Spinal cord (tissue), 3 donors: ENCODE measurements around a stretch of chr7.

DNA sequence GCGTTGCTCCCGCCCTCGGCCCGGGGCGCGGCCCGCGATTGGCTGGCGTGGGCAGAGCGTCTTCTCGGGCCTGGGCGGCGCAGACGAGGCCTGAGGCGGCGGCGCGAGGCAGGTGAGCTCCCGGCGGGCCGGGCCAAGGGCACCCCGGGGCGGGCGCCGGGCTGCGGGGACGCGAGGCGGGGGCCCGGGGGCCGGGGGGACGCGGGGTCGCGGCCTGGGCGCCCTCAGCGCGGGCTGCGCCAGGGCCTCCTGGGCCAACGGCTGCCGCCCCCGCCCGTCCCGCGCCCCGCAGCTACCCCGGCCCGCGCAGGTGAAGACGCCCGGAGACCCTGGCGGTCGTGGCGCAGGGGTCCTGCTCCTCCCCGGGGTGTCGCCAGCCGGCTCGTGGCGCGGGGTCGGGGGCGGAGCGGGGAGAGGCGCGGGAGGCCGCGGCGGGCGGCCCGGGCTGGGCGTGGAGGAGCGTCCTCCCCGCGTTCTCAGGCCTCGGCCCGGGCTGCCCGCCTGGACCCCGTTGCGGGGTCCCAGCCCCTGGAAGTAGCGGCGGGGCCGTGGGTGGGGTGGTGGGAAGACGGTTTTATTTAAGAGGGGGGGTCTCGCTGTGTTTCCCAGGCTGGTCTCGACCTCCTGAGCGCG lies 15.6 kb upstream of the SUN1 start:
- PRO-cap, result no peak
- RAMPAGE, long total RNA, result start-site peak on the plus strand centred at position 77 of the sequence, 37 bp wide, 788 and 896 reads in 2 replicates

DNA sequence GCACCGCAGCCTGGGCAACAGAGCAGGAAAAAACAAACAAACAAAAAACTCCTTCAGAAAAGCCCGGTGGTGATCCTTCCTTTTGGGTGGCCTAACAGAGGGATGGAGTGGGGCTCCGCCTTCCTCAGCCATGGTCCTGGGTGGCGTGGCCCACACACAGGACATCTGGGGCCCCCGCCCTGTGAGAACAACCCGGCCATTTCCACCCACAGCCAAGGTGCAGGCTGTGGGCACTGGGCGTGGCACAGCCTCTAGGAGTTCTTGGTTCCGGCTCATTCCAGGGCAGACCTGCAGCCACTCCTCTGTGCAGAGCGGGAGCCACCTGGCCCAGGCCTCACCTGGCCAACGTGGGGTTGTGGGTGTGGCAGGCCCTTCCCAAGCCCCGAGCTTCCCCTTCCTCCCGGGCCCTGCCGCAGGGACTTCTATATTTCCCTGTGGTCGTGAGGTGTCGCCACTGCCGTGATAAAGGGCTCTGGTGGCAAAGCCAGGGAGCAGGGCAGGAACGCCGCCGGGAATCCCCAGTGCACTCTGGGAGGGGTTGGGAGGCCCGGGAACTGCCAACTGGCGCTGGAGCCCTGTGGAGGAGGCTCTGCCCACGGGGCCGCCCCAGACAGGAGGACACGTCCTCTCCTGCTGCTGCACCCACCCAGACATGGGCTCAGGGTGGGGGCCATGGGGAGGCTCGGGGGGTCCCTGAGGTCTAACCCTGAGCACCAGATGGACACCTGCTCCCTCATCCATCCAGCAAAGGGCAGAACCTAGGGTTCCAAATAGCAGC lies 37.7 kb downstream of the GET4 start:
- PRO-cap, result no peak
- RAMPAGE, long total RNA, result no peak

DNA sequence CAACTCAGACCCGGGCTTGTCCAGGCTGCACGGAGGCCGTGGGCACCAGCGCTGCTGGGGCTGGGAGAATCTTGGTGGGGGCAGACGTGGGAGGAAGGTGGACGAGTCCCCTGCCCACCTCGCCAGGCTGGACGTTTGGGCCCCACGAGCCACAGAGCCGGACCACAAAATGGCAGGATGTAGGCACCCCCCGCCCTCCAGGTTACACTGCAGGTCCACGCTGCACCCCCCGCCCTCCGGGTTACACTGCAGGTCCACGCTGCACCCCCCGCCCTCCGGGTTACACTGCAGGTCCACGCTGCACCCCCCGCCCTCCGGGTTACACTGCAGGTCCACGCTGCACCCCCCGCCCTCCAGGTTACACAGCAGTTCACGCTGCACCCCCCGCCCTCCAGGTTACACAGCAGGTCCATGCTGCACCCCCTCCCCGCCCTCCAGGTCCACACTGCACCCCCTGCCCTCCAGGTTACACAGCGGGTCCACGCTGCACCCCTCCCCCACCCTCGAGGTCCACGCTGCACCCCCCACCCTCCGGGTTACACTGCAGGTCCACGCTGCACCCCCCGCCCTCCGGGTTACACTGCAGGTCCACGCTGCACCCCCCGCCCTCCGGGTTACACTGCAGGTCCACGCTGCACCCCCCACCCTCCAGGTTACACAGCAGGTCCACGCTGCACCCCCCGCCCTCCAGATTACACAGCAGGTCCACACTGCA lies 30.5 kb downstream of the ADAP1 start:
- PRO-cap, result no peak
- RAMPAGE, long total RNA, result no peak

- PRO-cap, result no peak
- RAMPAGE, long total RNA, result no peak
These were observed 8.1 kb upstream of the ADAP1 start for GRCh38 chr7:962662-962872.

- PRO-cap, result no peak
- RAMPAGE, long total RNA, result no peak
These were observed 5.5 kb downstream of the CYP2W1 start for GRCh38 chr7:988290-989147.

GRCh38 chr7:1076364-1077044 lies 11.4 kb upstream of the GPER1 start:
- PRO-cap, result no peak
- RAMPAGE, long total RNA, result no peak

GRCh38 chr7:1085237-1085616 lies 2.7 kb upstream of the GPER1 start:
- PRO-cap, result no peak
- RAMPAGE, long total RNA, result no peak

- PRO-cap, result no peak
- RAMPAGE, long total RNA, result no peak
These were observed 15.0 kb downstream of the C7orf50 start for GRCh38 chr7:1122885-1123516.

DNA sequence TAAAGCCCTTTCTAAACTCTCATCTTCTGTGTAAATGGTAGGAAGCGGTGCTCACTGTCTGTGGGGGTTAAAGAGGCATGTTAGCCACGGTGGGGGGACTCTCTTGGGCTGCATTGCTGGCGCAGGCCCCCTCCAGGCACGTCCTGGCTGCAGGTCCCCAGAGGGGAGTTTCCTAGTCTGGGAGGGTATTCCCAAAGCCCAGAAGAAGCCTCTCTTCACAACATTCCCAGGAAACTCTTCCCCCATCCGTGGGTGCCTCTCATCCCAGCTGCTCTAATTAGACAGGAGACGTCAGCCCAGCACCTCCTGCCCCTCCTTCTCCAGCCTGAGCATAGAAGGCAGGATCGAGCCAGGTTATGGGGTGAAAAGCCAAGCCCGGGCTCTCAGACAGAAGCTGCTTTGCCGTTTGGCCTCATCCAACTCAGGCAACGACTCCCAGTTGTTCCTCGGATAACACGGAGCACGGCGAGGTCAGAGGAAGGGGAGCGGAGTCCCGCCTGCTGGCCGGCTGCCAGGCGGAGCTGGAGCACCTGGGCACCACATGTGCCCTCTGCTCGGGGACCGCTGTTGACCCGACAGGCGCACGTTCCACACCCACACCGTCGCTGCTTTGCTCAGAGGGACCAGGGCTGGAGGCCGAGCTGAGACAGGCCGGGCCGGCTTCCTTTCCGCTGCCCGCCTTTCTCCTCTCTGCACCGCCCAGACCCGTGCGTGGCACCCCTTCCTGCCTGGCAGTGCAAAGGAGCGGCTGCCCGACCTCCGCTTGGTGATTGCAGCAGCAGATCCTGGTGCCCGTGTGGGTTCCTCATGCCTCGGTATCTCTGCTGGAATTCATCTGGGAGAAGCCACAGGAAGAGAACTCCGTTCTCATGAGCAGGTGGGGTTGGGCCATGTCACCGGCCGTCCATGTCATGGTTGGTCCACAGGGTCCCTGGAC lies 21.7 kb upstream of the UNCX start:
- PRO-cap, result no peak
- RAMPAGE, long total RNA, result no peak

DNA sequence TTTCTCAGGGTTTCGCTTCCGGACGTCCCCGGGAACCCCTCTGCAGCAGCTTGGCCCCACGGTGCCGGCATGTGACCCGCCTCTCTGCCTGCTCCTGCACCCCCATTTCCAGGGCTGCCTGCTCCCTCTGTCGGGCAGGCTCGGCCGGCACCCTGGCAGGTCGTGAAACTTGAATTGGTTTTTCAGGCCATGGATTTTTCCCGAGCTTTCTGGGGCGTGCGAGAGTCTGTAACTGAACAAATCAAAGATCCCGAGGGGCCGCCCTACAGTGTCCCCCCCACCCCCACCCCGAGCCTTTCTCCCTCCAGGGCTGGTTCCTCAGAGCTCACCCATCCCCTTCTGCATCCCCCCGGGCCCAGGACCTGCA lies 58.1 kb downstream of the UNCX start:
- PRO-cap, result no peak
- RAMPAGE, long total RNA, result no peak

GRCh38 chr7:1321179-1321821 lies 88.6 kb downstream of the UNCX start:
- PRO-cap, result no peak
- RAMPAGE, long total RNA, result no peak

DNA sequence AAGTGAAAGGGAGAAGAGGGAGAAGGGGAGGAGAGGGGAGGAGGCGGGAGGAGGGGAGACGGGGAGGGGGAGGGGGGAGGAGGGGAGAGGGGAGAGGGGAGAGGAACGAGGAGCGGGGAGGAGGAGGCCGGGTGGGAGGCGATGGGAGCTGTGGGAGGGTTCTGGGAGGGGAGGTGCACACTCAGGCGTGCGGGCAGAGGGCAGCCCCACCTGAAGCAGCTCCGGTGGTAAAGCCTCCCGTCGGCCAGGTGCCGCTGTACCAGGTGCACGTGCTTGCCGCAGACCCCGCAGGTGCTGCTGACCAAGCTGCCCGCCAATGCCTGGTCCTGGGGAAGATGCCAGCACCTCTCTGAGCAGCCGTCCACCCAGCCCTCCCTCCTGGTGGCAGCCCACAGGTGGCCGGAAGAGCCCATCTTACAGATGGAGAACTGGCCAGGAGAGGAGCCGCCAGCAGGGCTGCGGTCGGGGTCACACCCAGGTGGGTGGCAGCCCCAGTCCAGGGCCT lies 12.7 kb downstream of the MICALL2 start:
- PRO-cap, result no peak
- RAMPAGE, long total RNA, result no peak

- PRO-cap, result no peak
- RAMPAGE, long total RNA, result no peak
These were observed 4.7 kb downstream of the MICALL2 start for GRCh38 chr7:1454408-1455068.

- PRO-cap, result no peak
- RAMPAGE, long total RNA, result no peak
These were observed 7.4 kb upstream of the MICALL2 start for GRCh38 chr7:1466646-1467094.

- PRO-cap, result no peak
- RAMPAGE, long total RNA, result no peak
These were observed 3.3 kb downstream of the MAFK start for GRCh38 chr7:1533651-1534310.

DNA sequence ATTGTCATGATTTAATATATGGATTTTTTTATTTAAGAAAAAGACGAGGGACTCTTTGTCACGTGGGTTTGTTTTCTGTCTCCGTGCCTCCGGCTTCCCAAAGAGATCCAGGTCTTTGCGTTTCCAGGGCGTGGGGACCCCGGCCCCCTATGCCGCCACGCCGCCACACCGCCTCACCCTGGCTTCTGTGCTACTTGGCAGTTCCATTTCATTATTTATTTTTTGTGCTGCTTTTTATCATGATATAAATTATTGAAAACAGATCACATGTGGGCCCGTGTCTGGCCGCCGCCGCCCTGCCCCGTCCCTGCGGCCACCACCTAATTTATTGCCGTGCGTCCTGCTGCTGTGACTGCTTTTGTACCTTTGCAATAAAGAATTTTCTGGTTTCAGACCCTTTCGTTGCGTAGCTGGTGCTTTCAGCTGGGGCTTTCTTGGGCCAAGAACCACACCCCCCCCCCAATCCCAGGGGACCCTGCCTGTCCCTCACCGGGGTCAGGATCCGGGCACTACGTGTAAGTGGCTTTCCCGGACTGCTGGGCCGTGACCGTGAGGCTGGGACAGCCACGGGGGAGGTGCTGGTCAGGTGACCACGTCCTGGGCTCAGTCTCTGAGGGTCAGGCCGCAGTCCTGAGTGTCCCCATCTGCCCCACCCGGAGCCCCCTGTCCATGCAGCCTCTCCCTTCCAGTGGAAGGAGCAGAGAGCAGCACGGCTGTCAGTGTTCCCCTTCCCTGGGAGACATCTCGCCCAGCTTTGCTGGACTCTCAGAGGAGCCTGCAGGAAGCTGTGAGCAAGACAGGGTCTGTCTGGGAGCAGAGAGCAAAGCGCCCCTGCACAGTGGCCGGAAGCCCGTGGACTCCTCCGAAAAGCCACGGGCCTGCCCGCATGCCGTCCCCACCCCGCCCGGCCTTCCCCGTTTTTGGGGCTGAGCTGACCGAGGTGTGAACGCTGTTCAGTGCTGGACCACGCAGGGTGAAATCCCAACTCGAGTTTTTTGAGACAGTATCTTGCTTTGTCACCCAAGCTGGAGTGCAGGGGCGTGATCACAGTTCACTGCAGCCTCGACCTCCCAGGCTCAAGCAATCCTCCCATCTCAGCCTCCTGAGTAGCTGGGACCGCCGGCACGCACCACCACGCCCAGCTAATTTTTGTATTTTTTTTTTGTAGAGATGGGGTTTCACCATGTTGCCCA lies 12.5 kb downstream of the MAFK start:
- PRO-cap, result no peak
- RAMPAGE, long total RNA, result no peak

- PRO-cap, result no peak
- RAMPAGE, long total RNA, result no peak
These were observed 2.6 kb downstream of the PSMG3 start for GRCh38 chr7:1567000-1567909.

GRCh38 chr7:1842176-1842783 lies 172.2 kb downstream of the ELFN1 start:
- PRO-cap, result no peak
- RAMPAGE, long total RNA, result no peak

GRCh38 chr7:1853262-1853995 lies 183.4 kb downstream of the ELFN1 start:
- PRO-cap, result no peak
- RAMPAGE, long total RNA, result no peak

DNA sequence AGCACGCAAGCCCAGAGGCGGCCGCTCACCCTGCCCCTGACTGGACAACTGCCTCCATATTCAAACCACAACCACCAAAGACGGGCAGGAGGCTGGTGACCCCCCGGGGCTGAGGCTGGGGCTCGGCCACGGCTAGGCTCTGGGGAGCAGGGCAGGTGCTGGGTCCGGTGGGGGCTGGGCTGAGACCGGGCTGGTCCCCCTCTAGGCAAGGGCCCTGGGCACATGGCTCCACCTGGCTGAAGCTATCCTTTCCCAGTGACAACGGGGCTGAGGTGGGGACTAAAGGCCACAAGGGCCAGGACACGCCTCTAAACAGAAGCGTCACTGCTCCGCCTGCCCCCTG lies 191.0 kb downstream of the ELFN1 start:
- PRO-cap, result no peak
- RAMPAGE, long total RNA, result no peak